AG09319 (cell line): ENCODE measurements around a stretch of chr21.

DNA sequence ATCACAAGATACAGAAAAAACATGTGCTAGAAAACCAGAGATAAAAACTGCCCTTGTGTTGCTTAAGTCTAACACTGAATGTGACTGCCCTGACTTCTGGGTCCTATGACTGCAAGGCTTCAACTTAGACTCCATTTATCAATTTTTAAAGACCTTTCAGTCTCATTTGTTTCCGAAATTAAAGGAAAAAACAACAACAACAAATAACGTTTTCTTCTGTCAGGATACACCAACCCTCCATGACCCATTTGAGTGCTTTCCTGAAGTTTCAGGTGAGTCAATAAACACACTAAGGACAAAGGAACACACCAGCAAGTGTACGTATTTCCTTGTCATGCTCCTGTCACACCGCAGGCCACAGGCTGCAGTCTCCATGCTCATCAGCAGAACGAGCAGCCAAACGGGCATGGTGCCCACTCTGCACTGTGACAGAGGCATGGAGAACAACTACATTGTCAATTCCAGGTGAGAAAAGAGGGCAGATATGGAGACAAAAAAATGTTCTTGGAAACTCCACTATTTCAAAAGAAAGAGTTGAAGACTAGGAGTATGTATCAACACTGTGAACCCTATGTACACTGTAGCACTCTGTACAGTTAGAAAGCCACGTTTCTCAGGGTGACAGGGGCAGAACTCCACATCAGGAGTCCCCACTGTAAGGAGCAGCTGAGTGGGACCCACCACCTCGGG, 2.7 kb downstream of the PTTG1IP start:
- RRBS, result no CpG with 5 or more reads among the region's 8 CpGs

GRCh38 chr21:44882134-44882936, 8.8 kb upstream of the PTTG1IP start:
- RRBS, result no CpG with 5 or more reads among the region's 18 CpGs

DNA sequence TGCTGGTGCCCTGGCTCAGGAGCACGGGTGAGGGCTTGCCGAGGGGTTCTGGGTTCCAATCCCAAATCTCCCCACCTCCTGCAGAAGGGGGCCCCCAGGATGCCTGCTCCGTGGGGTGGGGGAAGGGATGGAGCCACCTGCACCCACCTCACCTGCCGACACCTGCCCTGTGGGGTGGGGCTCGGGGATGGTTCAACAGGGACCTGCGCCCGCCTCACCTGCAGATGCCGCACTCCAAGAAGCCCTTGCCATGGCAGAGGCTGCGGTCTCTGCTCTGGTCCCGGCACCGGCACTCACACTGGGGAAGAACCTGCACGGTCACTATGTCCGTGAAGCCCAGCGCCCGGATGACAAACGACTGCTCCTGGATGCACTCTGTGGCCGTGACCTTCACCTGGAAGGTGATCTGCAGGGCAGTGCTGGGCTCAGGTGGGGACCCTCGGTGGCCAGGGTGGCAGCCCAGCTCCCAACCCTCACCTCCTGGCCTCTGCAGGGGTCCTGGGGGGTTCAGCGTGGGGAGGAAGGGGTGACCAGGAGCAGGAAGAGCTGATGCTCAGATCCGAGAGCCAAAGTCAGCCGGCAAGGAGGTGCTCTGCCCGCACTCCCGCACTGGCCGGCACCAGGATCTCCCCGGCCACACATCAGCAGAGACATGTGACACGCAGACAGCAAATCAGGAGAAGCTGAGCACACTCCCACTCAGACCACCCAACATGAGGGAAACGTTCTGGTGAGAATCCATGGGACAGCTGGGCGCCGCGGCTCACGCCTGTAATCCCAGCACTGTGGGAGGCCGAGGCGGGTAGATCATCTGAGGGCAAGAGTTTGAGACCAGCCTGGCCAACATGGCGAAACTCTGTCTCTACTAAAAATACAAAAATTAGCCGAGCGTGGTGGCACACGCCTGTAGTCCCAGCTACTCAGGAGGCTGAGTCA, 18.4 kb upstream of the PTTG1IP start:
- RRBS, result 77% methylated on average over 5 of the region's 37 CpGs

DNA sequence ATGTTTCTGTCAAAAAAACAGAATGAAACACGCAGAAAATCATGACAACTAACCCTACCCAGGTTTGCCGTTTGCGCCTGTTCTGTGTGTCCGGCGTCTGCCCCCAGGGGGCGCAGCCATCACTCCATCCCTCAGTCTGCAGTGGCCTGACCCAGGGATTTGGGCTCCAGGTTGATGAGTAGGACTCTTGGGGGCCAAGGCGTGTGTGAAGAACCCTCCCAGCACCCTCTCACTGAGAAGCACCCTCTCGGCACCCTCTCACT, 19.3 kb upstream of the PTTG1IP start:
- RRBS, result no CpG with 5 or more reads among the region's 8 CpGs

- RRBS, result 80% methylated on average over 8 of the region's 18 CpGs
Measured at GRCh38 chr21:44901386-44901698, 19.4 kb downstream of the ITGB2 start.

- RRBS, result 64% methylated on average over 2 of the region's 23 CpGs
Measured at GRCh38 chr21:44911074-44911828, 9.4 kb downstream of the ITGB2 start.

GRCh38 chr21:44930369-44930876, 9.4 kb upstream of the SLX9 start:
- RRBS, result no CpG with 5 or more reads among the region's 12 CpGs

GRCh38 chr21:44931912-44932213, 8.0 kb upstream of the SLX9 start:
- RRBS, result 2% methylated on average over 13 of the region's 29 CpGs

DNA sequence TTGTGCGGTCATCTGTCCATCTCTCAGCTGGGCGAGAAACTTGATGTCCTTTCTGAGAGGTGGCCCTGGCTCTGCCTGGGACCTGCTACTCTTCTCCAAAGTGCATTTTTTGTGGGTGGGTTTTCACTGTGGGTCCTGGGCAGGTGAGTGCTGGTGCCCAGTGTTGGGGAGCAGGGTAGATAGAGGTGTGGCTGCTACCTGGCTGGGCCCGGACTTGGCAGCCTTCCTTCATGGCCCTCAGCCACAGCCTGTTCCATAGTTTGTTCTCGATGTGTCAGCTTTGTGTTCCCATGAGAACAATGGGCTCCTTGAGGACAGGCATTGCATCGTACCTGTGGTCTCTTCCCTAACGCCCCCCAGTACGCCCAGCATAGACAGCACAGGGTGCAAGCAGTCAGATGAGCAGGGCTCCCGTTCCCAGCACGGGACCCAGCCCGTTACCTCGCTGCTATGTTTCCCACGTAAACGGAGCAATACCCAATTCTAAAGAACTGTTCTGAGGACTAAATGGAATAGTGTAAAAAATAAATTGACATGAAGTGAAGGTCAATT, 900 bp upstream of the SLX9 start:
- RRBS, result no CpG with 5 or more reads among the region's 13 CpGs

GRCh38 chr21:44957897-44958998, 18.4 kb downstream of the SLX9 start:
- RRBS, result 80% methylated on average over 7 of the region's 51 CpGs

GRCh38 chr21:44958999-44959356, 19.1 kb downstream of the SLX9 start:
- RRBS, result no CpG with 5 or more reads among the region's 9 CpGs

DNA sequence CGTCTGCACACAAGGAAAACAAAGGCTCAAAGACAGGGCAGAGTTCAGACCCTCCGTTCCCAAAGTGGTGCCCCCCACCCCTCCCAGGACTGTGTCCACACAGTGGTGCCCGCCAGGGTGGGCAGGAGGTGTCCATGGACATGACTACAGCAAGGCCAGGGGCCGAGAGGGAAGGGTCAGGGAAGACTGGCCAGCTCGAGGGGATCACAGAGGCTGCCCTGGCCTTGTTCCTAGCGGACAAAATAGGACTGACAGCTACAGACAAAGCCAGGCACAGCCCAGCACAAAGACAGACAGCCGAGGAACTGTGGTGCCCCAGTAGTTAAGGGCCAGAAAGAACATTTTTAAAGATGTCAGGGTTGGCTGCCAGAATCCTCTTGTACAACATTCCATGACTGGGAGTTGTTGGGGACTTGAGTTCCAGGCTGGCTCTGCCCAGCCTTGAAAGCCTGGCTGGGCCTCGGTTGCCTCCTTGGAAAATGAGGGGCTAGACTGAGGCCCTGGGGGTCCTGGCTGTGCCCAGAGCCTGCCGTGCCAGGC, 63.6 kb downstream of the SLX9 start:
- RRBS, result no CpG with 5 or more reads among the region's 9 CpGs

DNA sequence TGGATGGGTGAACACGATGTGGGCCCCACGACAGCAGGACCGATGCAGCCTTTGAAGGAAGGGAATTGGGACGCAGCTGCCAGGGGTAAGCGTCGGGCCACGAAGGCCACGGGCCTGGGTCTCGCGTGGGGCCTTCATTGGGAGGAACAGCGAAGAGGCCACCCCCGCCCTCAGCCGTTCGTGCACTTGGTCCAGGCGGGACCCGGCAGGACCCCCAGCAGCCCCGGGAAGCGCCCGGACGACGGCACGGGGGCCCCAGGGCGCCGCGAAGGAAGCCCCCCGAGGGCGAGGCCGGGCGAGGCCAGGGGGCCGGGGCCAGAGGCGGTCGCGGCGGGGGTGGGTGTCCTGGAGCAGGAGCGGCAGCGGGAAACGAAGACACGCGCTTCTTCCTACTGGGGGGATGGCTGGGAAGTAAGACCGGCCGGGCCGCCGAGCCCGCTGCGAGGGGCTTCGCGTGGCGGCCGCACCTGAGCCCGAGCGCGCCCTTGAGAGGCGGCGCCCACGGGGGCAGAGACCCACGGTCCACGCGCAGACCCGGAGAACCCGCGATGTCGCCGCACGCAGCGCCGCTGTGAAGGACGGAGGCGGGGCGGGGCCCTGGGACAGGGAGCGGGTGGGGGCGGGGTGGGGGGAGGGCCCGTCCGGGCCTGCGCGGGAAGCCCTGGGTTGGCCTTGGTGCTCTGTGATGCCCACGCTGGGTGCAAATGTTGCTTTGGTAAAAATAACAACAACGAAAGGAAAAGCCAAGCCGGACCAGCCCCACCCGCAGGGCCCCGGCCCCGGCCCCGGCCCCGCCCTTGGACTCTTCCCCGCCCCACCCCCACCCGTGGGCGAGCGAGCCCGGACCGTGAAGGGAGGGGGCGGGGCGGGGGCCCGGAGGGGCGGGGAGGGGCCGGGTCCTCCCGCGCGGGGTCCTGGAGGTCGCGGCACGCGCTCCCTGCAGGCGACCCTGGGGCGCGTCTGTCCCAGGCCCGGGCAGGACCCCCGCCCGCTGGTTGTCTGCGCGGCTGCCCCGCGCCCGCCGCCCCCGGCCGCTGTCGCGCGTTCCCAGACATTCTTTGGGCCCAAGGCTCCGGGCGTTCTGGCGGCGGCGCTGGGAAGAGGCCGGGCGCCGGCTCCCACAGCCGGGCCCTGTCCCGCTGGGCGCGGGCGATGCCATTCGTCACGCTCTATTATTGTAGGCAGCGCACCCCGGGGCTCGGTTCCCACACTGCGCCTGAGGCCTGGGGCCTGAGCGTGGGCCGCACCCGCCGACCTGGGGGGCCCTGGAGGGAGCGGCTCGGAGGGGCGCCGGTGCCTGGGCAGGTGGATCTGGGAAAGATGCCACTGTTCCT, 55.8 kb upstream of the ADARB1 start:
- RRBS, result 14% methylated on average over 47 of the region's 145 CpGs

DNA sequence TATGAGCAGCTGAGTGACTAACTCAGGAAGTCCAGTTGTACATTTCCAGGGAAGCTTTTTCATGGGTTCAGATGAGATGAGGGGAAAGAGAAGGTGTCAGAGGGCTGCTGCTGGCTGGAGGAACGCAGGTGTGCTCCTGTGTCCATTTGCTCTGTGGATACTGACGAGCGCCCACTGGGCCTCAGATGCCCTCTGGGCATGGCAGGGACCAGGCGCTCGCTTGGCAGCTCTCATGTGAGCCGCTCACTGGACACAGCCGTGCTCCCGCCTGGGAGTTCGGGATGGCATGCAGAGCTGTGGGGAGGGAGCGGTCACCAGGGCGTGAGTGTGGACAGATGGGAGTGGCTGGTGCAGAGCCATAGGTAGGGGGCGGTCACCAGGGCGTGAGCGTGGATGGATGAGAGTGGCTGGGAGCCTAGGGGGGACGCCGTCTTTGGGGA, 55.0 kb downstream of the ADARB1 start:
- RRBS, result no CpG with 5 or more reads among the region's 16 CpGs

DNA sequence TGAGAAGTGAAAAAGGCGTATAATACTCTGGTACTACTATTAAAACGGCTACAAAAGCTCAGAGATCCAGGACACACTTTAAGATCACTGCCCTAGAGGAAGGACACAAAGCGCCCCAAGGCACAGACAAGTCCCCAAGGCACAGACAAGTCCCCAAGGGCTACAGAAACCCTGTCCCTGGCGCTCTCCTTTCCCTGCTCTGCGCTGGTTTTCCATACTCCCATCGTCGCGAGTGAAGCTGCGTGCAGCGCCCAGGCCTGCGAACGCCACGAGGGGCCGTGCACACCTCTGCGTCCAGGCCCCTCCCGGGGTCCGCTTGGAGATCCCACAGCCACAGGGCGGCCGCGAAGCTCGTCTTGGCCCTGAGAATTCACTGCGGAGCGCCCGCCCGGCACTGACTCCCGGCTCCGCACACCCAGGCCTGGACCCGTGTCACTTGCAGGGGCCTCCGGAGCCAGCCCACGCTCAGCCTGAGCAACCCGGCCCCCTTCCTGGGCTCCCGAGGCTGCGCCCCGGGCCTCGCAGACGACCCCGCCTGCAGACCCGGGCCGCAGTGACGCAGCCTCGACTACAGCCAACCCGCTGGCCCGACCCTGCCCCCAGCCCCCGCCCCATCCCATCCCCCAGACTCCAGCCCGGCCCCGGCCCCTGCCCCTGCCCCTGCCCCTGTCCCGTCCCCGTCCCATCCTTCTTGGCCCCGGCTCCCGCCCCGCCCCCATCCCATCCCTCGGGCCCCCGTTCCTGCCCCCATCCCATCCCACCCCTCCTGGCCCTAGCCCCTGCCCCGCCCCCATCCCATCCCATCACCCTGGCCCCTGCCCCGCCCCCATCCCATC, 924 bp downstream of the POFUT2 start:
- RRBS, result 2% methylated on average over 18 of the region's 55 CpGs

DNA sequence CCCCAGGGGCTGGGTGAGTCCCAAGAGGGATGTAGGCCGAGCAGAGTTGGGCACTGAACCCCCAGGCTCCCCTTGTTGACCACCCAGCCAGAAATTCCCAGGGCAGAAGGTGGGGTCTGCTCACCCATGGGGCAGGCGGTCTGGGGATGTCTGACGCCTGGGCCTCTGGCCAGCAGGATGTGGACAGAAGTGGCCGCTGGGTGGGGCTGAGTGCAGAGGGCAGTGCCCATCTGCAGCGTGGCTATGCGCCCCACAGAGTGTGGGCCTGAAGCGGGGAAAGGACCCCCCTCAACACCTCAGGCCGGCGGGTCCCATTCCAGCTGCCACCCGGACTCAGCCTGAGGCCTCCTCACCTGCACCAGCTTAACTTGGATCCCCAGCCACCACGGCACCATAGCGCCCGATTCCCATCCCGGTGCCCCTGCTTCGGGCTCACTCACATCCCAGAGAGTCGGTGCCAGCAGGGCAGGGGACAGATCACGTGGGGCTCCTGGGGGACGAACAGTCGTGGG, 37.0 kb upstream of the POFUT2 start:
- RRBS, result 98% methylated on average over 5 of the region's 19 CpGs

DNA sequence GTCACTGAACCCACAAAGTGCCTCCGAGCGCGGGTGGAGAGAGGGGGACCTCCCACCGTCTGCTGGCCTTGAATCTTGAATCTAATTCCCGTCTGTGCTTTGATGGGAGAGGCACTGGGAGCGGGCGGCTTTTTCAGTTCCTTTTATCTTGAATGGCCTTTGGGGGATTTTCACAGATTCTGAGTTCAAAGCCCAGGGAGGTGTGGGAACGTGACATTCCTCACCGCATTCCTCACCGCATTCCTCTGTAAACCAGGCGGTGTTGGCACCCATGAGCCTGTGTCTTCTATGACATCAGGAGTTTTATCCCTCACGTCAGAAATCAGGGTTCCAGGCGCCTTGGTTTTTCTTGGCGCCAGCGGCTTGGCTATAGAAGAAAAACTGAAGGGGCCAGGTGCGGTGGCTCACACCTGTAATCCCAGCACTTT, 39.2 kb upstream of the COL18A1 start:
- RRBS, result no CpG with 5 or more reads among the region's 16 CpGs

DNA sequence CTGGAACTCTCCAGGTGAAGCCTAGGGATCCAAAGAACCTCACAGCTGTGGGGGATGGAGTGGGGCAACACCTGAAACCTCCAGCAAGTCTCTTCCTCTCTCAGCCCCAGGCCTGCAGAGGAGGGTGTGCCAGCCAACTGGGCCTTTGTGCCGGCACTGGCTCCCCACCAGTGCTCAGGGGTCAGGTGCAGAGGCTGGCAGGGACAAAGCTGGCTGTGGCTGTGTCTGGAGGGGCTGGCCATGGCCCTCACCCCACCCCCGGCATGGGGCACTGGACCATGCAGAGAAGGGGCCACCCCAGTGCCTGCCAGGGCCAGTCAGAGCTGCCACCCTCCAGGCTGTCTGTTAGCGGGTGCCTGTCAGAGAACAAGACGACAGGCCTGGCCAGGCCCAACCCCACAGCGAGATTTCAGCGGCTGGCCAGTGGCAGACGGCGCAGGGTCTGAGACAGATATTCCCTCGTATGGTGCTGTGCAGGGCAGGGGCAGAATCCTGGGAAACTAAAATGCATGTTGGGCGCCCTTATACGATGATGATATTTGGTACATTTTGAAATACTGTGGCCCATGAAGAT, 3.9 kb downstream of the COL18A1 start:
- RRBS, result no CpG with 5 or more reads among the region's 11 CpGs

GRCh38 chr21:45420095-45421418, 15.6 kb downstream of the COL18A1 start:
- RRBS, result 53% methylated on average over 4 of the region's 46 CpGs

DNA sequence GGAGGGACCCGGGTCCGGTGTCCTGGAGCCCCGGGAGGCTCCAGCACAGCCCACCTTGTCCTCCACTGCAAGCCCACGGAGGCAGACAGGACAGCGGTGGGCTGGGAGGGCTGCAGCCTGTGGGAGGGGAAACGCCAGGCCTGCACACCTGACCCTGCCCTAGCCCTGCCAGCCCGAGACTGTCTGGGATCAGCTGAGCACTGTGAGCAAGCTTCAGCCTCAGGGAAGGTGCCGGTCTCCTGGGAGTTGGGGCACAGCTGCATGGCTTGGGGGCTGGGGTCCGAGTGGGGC, 53.6 kb downstream of the COL18A1 start:
- RRBS, result 80% methylated on average over 2 of the region's 9 CpGs